Peyer's patch (tissue), 4 donors: ENCODE data around the genes KHK and DNAJC5G.

GRCh38 chr2:25999423-25999910, 17.2 kb upstream of the KIF3C start:
- PRO-cap: unidirectional peak, minus-strand start at chr2:25999564
- RAMPAGE, long total RNA, 4 experiments: no peak in any of the 4 experiments

- PRO-cap: no peak
- RAMPAGE, long total RNA, 4 experiments: no peak in any of the 4 experiments
Measured at GRCh38 chr2:26012404-26013219, 21.3 kb upstream of the RAB10 start.

- PRO-cap: no peak
- RAMPAGE, long total RNA, 4 experiments: no peak in any of the 4 experiments
Measured at GRCh38 chr2:26020068-26020860, 13.6 kb upstream of the RAB10 start.

DNA sequence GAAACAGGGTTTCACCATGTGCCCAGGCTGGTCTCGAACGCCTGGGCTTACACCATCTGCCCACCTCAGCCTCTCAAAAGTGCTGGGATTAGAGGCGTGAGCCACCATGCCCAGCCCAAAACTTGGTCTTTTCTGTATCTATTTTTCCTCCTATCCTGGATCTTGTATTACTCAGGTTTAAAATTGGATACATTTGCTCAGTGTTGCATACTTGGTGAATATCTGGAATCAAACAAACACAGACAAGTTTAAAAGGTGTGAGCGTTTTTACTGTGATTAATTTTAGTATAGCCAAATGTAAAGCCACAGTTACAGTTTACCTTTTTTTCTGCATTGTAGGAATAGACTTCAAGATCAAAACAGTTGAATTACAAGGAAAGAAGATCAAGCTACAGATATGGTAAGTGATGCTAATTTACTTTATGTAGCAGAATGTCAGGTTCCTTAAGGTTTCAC, 64.5 kb downstream of the RAB10 start:
- PRO-cap: no peak
- RAMPAGE, long total RNA, 4 experiments: start-site peak on the plus strand in 1 of 4 experiments, centred at position 345 of the sequence, 28 reads per replicate

GRCh38 chr2:26127786-26128007, 45.2 kb upstream of the GAREM2 start:
- PRO-cap: no peak
- RAMPAGE, long total RNA, 4 experiments: no peak in any of the 4 experiments

GRCh38 chr2:26184497-26184696, 11.5 kb downstream of the GAREM2 start:
- PRO-cap: no peak
- RAMPAGE, long total RNA, 4 experiments: no peak in any of the 4 experiments

DNA sequence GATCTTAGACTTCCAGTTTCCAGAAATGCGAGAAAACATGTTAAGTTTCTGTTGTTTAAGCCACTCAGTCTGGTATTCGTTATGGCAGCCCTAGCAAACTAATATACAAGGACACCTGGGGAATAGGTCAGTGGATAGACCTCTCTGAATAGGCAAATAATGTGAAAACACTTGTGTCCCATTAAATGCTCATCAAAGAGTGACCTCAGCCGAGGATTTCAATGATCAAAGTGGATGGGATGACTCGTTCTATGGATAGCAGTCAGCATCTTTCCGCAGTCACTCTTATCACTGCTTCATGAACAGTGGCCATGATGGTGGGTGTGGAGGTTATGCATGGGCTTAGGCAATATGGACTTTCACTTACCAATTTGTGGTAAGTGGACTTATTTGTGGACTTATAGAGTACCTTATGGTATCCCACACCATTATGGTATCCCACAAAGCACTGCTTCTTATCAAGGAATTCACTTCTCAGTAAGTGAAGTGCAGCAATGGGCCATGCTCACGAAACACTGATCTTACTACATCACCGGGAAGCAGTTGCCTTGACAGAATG, 22.1 kb downstream of the HADHA start:
- PRO-cap: no peak
- RAMPAGE, long total RNA, 4 experiments: no peak in any of the 4 experiments

DNA sequence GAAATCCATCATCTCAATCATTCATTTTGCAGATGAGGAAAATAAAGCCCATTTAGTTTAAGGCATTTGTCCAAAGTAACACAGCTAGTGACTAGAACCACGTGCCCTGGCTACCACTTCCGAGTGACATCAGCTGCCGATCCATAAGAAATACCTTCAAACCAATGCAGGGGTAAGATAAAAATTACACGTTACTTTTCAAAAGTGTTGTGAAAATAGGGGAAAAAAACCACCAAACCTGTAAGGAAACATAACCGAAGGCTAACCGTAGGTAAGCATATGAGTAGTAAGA, 1.4 kb downstream of the HADHA start:
- PRO-cap: no peak
- RAMPAGE, long total RNA, 4 experiments: no peak in any of the 4 experiments

DNA sequence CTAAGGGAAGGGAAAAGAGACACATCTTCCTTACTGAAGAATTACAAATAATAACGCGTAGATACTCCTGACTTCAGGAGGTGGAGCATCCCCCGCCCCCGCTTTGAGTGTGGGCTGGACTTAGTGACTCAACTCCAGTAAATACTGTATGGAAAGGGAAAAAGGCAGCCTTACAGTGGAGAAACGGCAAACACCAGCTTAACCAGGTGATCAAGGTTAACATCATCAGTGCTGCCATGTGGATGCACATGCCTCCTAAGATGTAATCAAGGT, 47.9 kb downstream of the HADHB start:
- PRO-cap: no peak
- RAMPAGE, long total RNA, 4 experiments: no peak in any of the 4 experiments

- PRO-cap: no peak
- RAMPAGE, long total RNA, 4 experiments: no peak in any of the 4 experiments
Measured at GRCh38 chr2:26693238-26693793, 794 bp downstream of the KCNK3 start.

DNA sequence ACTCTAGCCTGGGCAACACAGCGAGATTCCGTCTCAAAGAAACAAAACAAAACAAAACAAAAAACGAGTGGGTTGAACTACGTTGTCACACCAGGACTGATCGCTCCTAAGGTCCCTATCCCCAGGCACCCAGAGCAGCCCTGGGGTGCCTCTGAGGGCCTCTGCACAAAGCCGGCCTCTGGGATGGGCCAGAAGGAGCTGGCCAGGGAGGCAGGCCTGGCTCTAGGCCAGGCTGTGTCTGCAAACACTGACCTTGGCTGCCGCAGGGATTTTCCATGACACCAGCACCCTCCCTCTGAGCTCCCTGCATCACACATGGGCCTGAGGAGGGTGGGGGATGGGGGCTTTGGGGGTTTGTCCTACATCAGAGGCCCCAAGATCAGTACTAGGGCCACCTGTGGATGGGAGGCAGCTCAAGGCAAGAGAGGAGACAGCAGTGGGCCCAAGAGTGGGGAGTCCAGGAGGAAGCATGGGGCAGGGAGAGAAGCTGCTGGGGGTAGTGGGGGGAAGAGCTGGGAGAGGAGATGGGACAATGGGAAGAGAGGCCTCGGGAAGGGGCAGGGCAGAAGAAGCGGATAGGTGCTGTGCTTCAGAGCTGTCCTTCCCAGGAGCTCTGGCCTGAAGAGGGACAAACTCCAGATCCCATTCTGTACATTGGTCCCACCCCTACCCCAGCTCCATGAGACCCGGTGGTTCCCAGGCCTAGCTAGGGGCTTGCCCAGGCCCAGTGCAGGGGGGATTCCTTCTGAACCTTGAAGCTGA, 27.9 kb downstream of the KCNK3 start:
- PRO-cap: no peak
- RAMPAGE, long total RNA, 4 experiments: no peak in any of the 4 experiments

DNA sequence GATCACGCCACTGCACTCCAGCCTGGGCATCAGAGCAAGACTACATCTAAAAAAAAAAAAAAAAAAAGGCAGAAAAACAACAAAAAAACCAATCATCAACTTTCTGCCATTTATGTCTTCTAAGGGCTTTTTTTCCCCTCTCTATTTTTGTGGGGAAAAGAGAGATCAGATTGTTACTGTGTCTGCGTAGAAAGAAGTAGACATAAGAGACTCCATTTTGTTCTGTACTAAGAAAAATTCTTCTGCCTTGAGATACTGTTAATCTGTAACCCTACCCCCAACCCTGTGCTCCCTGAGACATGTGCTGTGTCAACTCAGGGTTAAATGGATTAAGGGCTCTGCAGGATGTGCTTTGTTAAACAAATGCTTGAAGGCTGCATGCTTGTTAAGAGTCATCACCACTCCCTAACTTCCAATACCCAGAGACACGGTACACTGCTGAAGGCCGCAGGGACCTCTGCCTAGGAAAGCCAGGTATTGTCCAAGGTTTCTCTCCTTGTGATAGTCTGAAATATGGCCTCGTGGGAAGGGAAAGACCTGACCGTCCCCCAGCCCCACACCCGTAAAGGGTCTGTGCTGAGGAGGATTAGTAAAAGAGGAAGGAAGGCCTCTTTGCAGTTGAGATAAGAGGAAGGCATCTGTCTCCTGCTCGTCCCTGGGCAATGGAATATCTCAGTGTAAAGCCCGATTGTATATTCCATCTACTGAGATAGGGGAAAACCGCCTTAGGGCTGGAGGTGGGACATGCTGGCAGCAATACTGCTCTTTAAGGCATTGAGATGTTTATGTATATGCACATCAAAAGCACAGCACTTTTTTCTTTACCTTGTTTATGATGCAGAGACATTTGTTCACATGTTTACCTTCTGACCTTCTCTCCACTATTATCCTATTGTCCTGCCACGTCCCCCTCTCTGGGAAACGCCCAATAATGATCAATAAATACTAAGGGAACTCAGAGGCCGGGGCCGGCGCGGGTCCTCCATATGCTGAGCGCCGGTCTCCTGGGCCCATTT, 14.1 kb upstream of the SLC35F6 start:
- PRO-cap: no peak
- RAMPAGE, long total RNA, 4 experiments: no peak in any of the 4 experiments

- PRO-cap: no peak
- RAMPAGE, long total RNA, 4 experiments: no peak in any of the 4 experiments
Measured at GRCh38 chr2:26763045-26763387, 1.1 kb upstream of the SLC35F6 start.

DNA sequence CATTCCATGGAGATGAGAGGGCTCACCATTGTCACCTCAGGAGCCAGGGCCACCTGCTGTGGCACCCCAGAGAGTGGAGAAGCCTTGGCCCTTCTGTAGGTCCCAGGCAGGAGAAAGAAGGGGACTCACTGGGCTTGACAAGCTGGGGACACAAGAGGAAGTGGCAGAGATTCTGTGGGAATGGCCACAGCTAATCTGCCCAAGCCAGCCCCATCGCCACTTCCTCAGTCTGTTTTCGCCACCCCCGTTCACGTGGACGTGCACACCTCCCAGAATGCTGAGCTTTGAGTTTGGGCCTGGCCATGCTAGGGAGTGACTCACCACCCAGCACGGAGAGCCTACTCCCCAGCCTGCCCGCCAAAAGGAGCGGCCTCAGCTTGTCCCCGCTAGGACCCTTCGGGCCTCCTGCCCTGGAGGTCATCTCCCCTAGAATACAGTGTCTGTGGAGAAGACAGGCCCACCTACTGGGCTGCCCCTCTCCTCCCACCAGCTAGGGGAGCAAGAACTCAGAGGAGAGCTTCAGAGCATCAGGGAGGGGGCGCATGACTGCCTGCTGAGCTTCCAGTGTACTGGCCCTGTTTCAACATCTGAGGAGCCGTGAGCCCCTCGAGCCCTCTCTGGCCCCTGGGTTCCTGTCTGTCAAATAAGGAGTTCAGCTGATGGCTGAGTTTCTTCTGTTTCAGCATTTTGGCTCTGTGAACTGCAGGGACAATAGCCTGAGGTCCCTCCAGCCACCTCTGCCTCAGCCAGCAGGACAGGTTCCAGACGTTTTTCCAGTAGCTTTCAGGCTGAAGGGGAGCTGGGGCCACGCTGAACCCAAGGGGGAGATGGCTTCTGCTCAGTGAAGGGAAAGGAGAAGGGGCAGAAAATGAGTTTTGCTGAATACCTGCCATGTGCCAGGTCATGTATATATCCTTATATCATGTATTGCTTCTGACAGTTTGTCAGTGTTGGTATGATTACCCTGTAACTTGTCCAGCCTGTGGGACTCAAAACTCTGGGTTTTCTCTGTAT, 5.2 kb downstream of the SLC35F6 start:
- PRO-cap: bidirectional peak, plus-strand start at position 522 of the sequence, minus-strand start at position 231 of the sequence
- RAMPAGE, long total RNA, 4 experiments: no peak in any of the 4 experiments

GRCh38 chr2:27080095-27080575, 1.7 kb downstream of the EMILIN1 start:
- PRO-cap: no peak
- RAMPAGE, long total RNA, 4 experiments: no peak in any of the 4 experiments

DNA sequence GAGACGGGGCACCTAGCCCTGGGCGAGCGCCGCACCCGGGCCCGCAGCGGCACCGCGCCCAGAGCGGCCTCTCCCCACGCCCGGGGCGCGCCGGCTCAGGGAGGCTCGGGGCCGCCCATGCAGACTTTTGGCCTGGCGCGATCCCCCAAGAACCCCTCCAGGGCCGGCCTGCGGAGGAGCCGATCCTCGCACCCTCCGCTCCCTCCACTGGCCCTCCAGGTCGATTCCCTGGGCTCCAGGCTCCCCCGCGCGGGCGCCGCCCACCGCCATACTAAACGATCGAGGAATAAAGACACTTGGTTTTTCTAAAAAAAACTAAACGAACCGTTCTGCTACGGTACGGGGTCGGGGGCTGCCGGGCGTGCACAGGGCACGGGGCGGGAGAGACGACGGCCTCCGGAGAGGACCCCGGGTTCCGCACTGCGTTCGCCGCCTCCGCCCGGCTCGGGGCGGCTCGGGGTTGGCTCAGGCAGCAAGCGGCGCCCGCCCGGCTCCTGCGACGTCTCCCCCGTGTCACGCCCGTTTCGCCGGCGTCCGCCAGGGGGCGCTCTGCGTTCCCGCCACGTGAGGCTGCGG, 395 bp upstream of the KHK start:
- PRO-cap: bidirectional peak, plus-strand start at position 61 of the sequence, minus-strand start at position 71 of the sequence; bidirectional peak, plus-strand start outside the sequence, minus-strand start at position 512 of the sequence
- RAMPAGE, long total RNA, 4 experiments: no peak in any of the 4 experiments

- PRO-cap: bidirectional peak, plus-strand start at chr2:27086812, minus-strand start at chr2:27086600; bidirectional peak, plus-strand start at chr2:27087226, minus-strand start at chr2:27087108
- RAMPAGE, long total RNA, 4 experiments: start-site peak on the plus strand in 4 of 4 experiments, at chr2:27086757-27087254 at its widest, 9 to 2,191 reads per replicate
Measured at GRCh38 chr2:27086665-27087582, at the start of gene KHK. TSS of gene KHK (plus strand) at chr2:27086772.

- PRO-cap: no peak
- RAMPAGE, long total RNA, 4 experiments: no peak in any of the 4 experiments
Measured at GRCh38 chr2:27087789-27088125, 1.2 kb downstream of the KHK start.

DNA sequence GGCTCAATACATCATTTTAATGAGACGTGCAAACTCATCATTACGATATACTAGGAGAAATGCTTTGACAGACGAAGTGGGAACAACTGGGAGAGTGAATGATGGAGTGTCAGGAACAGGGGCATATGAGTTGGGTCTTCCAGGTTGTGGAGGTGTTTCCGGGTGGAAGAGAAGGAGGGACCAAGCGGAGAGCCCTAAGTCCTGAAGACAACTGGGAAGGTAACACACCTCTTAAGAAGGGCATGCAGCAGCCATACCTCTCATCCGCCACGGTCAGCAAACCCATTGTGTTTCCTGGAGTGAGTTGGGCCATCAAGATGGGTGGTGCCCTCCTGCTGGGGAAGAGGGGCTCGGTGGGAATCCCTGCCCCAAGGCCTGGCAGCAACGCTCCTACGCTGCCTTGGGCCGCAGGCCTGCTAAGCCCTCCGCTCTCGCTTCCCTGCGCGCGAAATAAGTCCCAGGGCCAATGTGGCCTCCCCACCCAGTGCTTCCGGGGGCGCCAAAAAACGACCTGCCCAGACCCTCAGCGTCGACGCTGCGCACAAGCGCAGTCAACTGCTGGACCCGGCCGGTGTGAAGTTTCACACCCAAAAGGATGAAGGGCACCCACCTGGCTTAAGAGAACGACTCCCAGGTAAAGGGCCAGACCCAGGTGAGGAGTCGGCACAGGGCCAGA, at the start of gene DNAJC5G:
TSS of gene DNAJC5G (plus strand) at position 514 of the 676 bp plus-strand sequence.
- PRO-cap: no peak
- RAMPAGE, long total RNA, 4 experiments: no peak in any of the 4 experiments

DNA sequence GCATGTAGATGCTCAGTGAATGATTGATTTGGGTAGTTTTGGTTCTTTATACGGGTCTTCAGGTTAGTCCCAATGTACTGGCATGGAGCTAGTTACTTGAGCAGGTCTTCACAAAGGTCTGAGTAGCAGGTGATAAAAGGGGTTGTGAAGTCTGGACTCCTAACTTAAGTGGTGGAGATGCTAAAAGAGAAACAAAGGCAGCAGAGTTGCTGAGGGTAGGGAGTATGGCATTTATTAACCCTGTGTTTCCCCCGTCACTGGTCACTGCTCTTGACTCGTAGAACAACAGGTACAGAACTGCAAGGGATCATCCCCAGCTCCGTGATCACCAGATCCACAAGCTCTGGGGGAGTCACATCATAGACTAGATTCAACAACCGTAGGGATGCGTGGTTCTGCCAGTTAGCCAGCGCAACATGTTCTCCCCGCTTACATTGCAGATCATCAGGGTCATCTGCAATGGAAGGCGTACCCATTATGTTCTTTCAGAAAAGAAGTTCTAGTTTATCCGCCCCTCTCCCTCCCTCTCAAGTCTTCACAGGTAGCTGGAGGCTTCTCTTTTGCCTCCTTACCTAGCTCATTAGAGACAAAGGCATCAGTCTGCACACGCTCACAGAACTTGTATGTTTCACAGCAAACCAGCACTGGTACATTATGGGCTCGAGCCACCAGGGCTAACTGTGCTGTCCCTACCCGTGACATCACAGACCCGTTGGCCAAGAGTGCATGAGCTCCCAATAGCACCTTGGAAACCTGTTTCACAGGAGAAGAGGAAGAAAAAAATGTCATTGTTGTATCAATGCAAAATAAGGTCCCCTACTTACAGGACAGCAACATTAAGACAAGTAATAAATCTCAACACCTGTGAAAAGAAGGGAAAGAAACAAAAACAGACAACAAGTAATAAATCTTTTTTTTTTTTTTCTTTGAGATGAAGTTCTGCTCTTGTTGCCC, 5.7 kb downstream of the EIF2B4 start:
- PRO-cap: no peak
- RAMPAGE, long total RNA, 4 experiments: no peak in any of the 4 experiments